HepG2 (cell line): ENCODE data around the gene TXNRD3.

DNA sequence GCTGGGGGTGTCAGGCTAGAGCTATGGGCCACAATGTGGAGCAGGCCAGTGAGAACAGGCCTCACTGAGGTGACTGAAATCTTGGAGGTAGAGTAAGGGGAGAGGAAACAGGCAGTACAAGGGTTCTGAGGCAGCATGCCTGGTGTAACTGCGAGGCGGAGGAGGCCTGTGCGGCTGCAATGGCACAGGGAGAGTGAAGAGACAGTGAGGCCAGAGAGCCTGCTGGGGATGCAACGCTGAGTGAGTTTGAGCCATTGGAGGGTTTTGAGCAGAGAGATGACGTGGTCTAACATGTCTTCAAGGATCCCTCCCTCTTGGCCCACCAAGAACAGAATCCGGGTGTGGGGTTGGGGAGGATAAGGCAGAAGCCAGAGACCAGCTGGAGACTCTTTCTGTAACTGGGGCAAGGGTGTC, 17.5 kb upstream of the KLF15 start:
- RRBS, 2 experiments, result no CpG with 5 or more reads among the region's 6 CpGs
CAGE:
- cytosol, long polyA minus RNA, result no peak
- cytosol, long polyA plus RNA, result no peak
- long polyA plus RNA, result no peak
- nucleus, long polyA minus RNA, result no peak
- nucleus, long polyA plus RNA, result no peak

DNA sequence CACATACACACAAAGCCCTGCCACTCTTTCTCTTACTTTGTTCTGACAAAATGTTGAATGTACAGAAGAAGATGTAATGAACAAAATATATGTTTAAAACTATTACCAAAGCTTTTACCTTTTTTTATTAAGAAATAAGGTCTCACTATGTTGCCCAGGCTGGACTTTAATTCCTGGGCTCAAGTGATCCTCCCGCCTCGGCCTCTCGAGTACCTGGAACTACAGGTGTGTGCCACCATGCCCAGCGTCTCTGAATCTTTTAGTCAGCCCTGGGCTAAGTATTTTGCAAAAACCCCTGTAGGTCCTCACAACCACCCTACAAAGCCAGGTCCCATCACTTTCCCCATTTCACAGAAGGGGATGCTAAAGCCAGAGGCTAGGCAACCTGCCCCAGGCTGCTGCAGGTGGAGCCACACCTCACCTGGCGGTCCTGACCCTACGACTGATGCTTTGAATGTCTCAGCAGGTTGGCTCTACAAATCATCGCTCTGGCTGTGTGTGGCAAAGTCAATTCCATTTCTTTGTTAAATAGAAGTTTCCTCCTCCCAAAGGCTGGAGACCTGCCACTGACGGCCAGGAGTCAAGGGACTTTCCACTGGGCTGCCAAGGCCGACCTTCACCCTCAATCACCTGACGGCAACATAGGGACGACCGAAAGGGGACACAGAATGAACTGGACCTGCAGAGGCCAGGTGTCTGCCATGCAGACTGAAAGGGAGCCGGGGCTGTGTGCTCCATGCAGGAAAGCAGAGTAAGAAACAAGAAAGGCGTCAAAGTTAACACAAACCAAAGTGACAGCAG, 26.4 kb downstream of the ZXDC start:
- RRBS, 2 experiments, result no CpG with 5 or more reads among the region's 14 CpGs
CAGE:
- cytosol, long polyA minus RNA, result no peak
- cytosol, long polyA plus RNA, result no peak
- long polyA plus RNA, result no peak
- nucleus, long polyA minus RNA, result no peak
- nucleus, long polyA plus RNA, result no peak

GRCh38 chr3:126604076-126604763, 45.5 kb upstream of the C3orf22 start:
- RRBS, 2 experiments, result no CpG with 5 or more reads among the region's 2 CpGs
CAGE:
- cytosol, long polyA minus RNA, result no peak
- cytosol, long polyA plus RNA, result no peak
- long polyA plus RNA, result no peak
- nucleus, long polyA minus RNA, result no peak
- nucleus, long polyA plus RNA, result no peak

DNA sequence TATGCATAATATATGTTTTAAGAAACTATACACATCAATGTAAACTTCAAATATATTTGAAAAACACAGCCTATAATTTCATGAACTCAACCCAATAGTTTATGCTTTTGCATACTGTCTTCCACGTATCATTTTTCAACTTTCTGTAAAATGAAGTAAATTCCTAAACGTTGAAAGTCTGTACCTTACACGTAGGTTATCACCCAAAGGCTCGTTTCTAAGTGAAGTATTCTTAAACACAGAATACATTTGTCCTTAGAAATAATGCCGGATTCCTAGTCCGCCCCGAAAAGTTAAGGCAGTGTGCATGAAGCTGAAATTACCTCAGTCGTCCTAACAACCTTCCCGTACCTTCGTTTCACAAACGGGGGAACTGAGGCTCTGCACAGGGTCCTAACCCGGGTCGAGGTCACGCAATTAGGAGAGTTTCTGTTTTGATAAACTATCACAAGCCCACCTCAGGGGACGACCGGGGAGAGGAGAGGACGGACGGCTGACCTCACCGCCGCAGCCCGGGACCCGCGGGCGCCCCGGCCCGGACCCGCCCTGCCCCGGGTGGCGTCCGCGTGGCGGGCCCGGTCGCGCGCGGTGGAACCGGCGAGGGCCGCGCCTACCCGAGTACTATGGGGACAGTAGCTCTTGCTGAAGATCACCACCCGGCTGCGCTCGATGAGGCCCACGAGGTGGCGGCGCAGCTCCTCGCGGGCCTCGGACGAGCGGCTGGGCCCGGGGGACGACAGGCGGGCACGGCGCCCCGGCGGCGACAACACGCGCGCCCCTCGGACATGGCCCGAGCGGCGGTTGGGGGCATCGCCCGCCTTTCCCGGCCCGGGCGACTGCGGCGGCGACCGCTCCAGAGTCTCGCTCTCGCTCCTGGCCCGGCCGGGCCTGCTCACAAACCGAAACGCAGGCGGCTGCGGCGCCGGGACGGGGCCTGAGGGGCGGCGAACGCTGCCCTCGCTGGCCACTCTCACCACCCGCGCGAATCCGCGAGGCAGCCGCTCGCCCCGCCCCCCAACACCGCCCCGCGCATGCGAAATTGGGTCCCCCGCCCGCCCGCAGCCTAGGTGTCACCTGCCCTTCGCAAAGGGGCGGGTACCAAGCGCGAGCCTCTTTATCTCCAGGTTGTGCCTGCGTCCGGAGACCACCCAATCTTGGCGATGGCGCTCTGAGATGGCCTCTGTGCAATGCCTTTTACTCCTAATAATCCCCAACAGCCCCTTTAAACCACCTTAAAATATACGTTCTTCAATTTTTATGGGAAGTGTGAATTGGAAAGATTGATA, at the start of gene TXNRD3:
Gene TXNRD3, minus strand, starts transcription at position 991 of the 1,286 bp plus-strand sequence.
- RRBS, 2 experiments, result 1 to 2% methylated on average over 41 to 43 of the region's 116 CpGs
CAGE:
- cytosol, long polyA minus RNA, result start-site peak on the minus strand centred at position 932 of the sequence, 120 bp wide, 28 reads
- cytosol, long polyA plus RNA, result no peak
- long polyA plus RNA, result start-site peak on the minus strand centred at position 955 of the sequence, 123 bp wide, 74 and 75 reads in 2 replicates
- nucleus, long polyA minus RNA, result no peak
- nucleus, long polyA plus RNA, result no peak

- RRBS, 2 experiments, result no CpG with 5 or more reads among the region's 22 CpGs
CAGE:
- cytosol, long polyA minus RNA, result no peak
- cytosol, long polyA plus RNA, result no peak
- long polyA plus RNA, result no peak
- nucleus, long polyA minus RNA, result no peak
- nucleus, long polyA plus RNA, result no peak
Observed at GRCh38 chr3:126956912-126957640, 25.8 kb upstream of the PLXNA1 start.

- RRBS, 2 experiments, result no CpG with 5 or more reads among the region's 22 CpGs
CAGE:
- cytosol, long polyA minus RNA, result no peak
- cytosol, long polyA plus RNA, result no peak
- long polyA plus RNA, result no peak
- nucleus, long polyA minus RNA, result no peak
- nucleus, long polyA plus RNA, result no peak
Observed at GRCh38 chr3:127674124-127675028, 1.6 kb downstream of the ABTB1 start.

DNA sequence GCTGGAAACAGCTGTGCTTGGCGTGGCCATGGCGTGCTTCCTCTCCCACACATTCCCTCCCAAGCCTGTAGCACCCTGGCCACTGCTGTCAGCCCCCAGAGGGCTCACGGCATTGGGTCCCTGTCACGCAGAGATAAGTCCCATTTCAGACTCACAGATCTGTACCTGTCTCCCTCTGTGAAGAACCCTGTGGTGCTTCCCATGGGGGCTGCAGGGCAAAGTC, 28.5 kb downstream of the ABTB1 start:
- RRBS, 2 experiments, result no CpG with 5 or more reads among the region's 4 CpGs
CAGE:
- cytosol, long polyA minus RNA, result no peak
- cytosol, long polyA plus RNA, result no peak
- long polyA plus RNA, result no peak
- nucleus, long polyA minus RNA, result no peak
- nucleus, long polyA plus RNA, result no peak

GRCh38 chr3:127701768-127702738, 29.3 kb downstream of the ABTB1 start:
- RRBS, 2 experiments, result no CpG with 5 or more reads among the region's 13 CpGs
CAGE:
- cytosol, long polyA minus RNA, result no peak
- cytosol, long polyA plus RNA, result no peak
- long polyA plus RNA, result no peak
- nucleus, long polyA minus RNA, result no peak
- nucleus, long polyA plus RNA, result no peak

GRCh38 chr3:127707687-127708536, 35.2 kb downstream of the ABTB1 start:
- RRBS, 2 experiments, result no CpG with 5 or more reads among the region's 18 CpGs
CAGE:
- cytosol, long polyA minus RNA, result no peak
- cytosol, long polyA plus RNA, result no peak
- long polyA plus RNA, result no peak
- nucleus, long polyA minus RNA, result no peak
- nucleus, long polyA plus RNA, result no peak

- RRBS, 2 experiments, result no CpG with 5 or more reads among the region's 3 CpGs
CAGE:
- cytosol, long polyA minus RNA, result no peak
- cytosol, long polyA plus RNA, result no peak
- long polyA plus RNA, result no peak
- nucleus, long polyA minus RNA, result no peak
- nucleus, long polyA plus RNA, result no peak
Observed at GRCh38 chr3:127726925-127727313, 54.2 kb downstream of the ABTB1 start.

- RRBS, 2 experiments, result no CpG with 5 or more reads among the region's 18 CpGs
CAGE:
- cytosol, long polyA minus RNA, result no peak
- cytosol, long polyA plus RNA, result no peak
- long polyA plus RNA, result no peak
- nucleus, long polyA minus RNA, result no peak
- nucleus, long polyA plus RNA, result no peak
Observed at GRCh38 chr3:127753922-127754694, 68.2 kb downstream of the MGLL start.

GRCh38 chr3:127799355-127799710, 23.0 kb downstream of the MGLL start:
- RRBS, 2 experiments, result 3 to 4% methylated on average over 1 of the region's 3 CpGs
CAGE:
- cytosol, long polyA minus RNA, result no peak
- cytosol, long polyA plus RNA, result no peak
- long polyA plus RNA, result no peak
- nucleus, long polyA minus RNA, result no peak
- nucleus, long polyA plus RNA, result no peak

- RRBS, 2 experiments, result no CpG with 5 or more reads among the region's 11 CpGs
CAGE:
- cytosol, long polyA minus RNA, result no peak
- cytosol, long polyA plus RNA, result no peak
- long polyA plus RNA, result no peak
- nucleus, long polyA minus RNA, result no peak
- nucleus, long polyA plus RNA, result no peak
Observed at GRCh38 chr3:128416836-128417245, 49.8 kb downstream of the DNAJB8 start.

GRCh38 chr3:128478973-128479728, 12.5 kb upstream of the DNAJB8 start:
- RRBS, 2 experiments, result 100% methylated on average over 1 of the region's 13 CpGs; no CpG with 5 or more reads in 1 of the 2 experiments
CAGE:
- cytosol, long polyA minus RNA, result no peak
- cytosol, long polyA plus RNA, result no peak
- long polyA plus RNA, result no peak
- nucleus, long polyA minus RNA, result no peak
- nucleus, long polyA plus RNA, result no peak

DNA sequence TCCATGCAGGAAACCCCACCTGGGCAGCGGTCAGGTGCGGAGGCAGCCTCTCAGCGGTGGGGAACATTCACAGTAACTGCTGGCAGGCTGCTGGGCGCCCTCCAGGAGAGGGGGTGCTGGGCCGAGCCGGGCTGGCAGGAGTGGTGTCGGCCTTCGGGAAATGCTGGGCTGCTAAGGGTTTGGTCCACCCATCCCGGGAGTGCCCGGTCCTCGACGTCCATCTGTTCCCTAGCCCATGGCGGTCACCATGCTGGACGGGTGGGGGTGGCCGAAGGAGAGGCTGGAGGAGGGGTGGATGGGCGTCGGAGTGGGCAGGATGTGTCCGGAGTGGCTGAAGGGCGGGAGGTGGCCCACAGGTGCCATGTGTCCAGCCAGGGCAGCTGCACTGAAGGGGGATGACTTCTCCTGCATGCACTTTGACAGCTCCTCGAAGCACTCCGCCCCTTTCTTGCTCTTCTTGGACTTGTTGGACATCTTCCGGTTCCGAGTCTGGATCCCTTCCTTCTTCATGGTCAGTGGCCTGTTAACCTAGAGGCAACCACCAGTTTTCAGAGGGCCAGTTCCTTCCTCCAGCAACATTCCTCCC, 12.1 kb downstream of the GATA2 start:
- RRBS, 2 experiments, result 98% methylated on average over 5 to 7 of the region's 23 CpGs
CAGE:
- cytosol, long polyA minus RNA, result no peak
- cytosol, long polyA plus RNA, result no peak
- long polyA plus RNA, result no peak
- nucleus, long polyA minus RNA, result no peak
- nucleus, long polyA plus RNA, result no peak

DNA sequence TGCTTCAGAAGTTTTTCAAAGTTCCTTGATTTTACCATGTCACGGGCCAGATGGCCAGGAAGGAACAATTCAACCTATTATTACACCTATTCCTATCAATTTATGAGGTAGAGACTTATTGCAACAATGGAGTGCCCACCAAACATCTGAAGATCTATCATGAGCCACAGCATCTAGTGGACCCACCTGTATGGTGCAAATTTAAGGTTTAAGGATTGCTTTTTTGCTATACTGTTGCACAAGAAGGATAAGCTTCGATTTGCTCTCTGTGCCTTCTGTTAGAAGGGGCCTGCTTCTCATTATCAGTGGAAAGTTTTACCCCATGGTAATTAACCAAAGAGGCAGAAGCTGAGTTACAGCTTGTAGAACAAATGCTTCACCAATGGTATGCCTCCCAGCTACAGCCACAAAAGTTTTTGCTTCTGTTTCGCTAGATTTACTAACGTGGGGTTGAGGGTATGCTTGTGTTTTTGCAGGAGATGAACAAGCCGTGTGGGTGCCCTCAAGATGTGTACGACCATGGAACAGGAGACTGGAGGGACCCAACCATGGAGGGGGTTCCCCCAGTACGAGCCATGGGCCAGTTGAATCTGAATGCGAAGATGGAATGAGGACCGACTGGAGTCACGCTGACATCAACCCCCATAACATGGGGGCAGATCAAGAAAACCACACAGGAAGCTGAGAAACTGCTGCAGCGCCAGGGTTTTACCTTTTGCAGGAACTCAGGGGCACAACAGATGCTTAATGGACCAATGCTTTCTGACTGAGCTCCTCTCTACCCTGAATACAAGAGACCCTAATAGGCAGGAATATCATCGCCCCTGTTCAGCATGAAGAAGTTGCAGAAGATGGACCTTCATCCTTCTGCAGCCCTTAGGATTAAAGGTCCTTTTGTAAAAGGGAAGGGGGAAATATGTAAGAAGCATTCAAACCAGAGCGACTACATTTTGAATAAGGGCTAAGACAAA, 43.5 kb downstream of the ACAD9 start:
- RRBS, 2 experiments, result no CpG with 5 or more reads among the region's 13 CpGs
CAGE:
- cytosol, long polyA minus RNA, result no peak
- cytosol, long polyA plus RNA, result no peak
- long polyA plus RNA, result no peak
- nucleus, long polyA minus RNA, result no peak
- nucleus, long polyA plus RNA, result no peak

DNA sequence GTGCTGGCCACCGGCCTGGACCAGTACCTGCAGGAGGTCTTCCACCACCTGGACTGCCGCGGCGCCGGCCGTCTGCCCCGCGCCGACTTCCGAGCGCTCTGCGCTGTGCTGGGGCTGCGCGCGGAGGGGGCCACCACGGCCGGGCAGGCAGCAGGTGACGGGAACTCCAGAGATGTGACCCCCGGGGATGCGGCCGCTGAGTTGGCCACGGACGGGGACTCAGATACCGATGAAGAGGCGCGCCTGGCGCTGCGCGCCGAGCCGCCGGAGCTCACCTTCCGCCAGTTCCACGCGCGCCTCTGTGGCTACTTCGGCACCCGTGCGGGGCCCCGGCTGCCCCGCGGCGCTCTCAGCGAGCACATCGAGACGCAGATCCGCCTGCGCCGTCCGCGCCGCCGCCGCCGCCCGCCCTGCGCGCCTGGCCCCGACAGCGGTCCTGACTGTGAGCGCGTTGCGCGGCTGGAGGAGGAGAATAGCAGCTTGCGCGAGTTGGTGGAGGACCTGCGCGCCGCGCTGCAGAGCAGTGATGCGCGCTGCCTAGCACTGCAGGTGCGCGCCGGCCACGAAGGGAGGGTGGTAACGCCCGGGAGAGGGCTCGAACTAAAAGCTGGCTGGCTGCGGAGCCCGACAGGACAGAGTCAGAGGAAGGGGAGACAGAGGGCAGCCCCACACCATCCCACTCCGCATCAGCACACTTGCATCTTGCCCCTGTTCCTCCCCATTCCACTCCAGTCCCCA, 841 bp downstream of the EFCC1 start:
- RRBS, 2 experiments, result 41 to 45% methylated on average over 28 to 34 of the region's 82 CpGs
CAGE:
- cytosol, long polyA minus RNA, result no peak
- cytosol, long polyA plus RNA, result no peak
- long polyA plus RNA, result no peak
- nucleus, long polyA minus RNA, result no peak
- nucleus, long polyA plus RNA, result no peak

GRCh38 chr3:129015358-129016221, 14.5 kb downstream of the EFCC1 start:
- RRBS, 2 experiments, result no CpG with 5 or more reads among the region's 22 CpGs
CAGE:
- cytosol, long polyA minus RNA, result no peak
- cytosol, long polyA plus RNA, result no peak
- long polyA plus RNA, result no peak
- nucleus, long polyA minus RNA, result no peak
- nucleus, long polyA plus RNA, result no peak

DNA sequence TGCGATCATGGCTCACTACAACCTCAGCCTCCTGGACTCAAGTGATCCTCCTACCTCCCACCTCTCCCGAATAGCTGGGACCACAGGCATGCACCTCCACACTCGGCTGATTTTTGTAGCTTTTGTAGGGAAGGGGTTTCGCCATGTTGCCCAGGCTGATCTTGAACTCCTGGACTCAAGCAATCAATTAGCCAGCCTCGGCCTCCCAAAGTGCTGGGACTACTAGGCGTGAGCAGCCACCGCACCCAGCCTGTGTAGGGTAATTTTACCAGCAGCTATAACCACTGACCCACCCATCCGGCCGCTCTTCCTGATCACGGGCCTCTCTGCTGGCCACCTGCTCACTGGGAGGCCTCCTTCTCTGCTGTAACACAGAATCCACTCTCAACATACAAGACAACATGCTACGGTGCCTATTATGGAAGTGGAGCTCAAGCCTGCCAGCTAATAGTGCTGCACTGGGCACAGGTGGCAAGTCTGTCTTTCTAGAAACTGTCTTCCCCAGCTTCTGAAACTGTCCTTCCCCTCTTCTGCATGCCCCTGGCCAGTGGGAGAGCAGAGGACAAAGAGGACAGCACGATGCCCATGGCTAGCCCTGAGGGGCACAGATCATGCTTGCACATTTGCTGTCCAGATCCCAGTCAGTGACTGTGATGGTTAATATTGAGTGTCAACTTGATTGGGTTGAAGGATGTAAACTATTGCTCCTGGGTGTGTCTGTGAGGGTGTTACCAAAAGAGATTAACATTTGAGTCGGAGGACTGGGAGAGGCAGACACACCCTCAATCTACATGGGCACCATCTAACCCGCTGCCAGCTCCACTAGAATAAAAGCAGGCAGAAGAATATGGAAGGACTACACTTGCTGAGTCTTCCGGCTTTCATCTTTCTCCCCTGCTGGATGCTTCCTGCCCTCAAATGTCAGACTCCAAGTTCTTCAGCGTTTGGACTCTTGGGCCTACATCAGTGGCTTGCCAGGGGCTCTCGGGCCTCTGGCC, 4.8 kb downstream of the GP9 start:
- RRBS, 2 experiments, result no CpG with 5 or more reads among the region's 17 CpGs
CAGE:
- cytosol, long polyA minus RNA, result no peak
- cytosol, long polyA plus RNA, result no peak
- long polyA plus RNA, result no peak
- nucleus, long polyA minus RNA, result no peak
- nucleus, long polyA plus RNA, result no peak

- RRBS, 2 experiments, result no CpG with 5 or more reads among the region's 33 CpGs
CAGE:
- cytosol, long polyA minus RNA, result no peak
- cytosol, long polyA plus RNA, result no peak
- long polyA plus RNA, result no peak
- nucleus, long polyA minus RNA, result no peak
- nucleus, long polyA plus RNA, result no peak
Observed at GRCh38 chr3:129068445-129069064, 8.0 kb downstream of the GP9 start.